ENCODE results near the gene UQCRHL.

DNA sequence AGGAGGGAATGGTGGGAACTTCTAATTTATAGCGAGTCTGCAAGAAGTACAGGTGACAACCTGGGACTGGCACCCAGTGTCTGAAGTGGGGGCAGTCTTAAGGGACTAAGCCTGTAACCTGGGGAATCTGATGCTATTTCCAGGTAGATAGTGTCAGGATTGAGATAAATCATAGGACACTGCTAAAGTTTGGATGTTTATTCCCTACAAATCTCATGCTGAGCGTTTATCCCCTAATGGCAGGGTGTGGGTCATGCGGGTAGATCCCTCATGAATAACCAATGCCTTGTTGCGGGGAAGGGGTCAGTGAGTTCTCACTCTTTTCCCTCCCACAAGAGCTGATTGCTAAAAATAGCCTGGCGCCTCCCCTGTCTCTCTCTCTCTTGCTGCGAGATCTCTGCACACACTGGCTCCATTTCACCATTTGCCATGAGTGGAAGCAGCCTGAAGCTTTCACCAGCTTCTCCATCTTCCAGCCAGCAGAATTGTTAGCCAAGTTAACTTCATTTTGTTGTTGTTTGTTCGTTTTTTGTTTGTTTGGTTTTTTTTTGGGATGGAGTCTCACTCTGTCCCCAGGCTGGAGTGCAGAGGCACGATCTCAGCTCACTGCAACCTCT lies 12.0 kb upstream of the AGMAT start:
- PRO-cap = no peak

DNA sequence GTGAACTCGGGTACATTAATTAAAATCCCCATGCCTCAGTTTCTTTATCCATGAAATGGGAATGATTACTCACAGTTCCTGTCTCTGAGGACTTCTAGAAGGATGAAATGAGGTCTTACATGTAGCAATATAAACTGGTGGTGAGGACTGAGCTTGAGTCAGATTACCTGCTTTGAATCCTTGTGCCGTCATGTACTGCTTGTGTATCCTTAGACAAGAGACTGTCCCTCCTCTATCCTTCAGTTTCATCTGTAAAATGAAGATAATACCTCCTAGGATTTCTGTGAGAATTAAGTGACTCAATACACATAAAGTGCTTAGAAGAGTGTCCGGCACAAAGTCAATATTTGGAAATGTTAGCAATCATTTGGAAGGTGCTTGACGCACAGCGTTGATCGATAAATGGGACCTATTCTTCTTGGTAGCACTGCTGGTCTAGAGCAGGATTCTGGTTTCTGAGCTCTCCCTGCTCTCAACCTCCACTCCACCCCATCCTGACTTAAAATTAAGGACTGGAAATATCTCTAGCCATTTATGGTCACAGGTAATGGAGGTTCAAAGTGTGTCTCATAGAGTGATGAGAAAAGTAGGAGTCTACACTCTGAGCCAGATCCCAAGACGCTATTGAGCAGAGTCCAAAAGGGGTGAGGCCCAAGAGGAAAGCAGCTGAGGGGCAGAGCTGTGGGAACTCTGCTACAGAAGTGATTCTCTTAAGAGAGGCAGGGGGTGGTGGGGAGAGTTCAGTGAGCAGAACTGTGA lies 11.5 kb upstream of the DDI2 start:
- PRO-cap = no peak

DNA sequence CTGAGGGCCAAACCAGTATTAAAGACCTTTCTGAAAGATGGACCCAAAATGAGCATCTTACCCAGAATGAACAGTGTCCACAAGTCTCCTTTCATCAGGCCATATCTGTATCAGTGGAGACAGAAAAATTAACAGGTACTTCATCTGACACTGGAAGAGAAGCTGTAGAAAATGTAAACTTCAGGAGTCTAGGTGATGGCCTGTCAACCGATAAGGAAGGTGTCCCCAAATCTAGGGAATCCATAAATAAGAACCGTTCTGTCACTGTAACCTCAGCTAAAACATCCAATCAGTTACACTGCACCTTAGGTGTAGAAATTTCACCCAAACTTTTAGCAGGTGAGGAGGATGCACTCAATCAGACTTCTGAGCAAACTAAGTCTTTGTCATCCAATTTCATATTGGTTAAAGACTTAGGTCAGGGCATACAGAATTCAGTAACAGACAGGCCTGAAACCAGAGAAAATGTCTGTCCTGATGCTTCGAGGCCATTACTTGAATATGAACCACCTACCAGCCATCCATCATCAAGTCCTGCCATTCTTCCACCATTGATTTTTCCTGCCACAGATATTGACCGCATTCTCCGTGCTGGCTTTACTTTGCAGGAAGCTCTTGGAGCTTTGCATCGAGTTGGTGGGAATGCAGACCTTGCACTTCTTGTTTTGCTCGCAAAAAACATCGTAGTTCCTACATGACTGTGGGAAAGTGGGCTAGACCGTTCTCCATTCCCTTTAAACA lies 1.7 kb downstream of the RSC1A1 start:
- PRO-cap = no peak

GRCh38 chr1:15666964-15667588 lies 7.6 kb downstream of the RSC1A1 start:
- PRO-cap = no peak

GRCh38 chr1:15680893-15681267 lies 3.2 kb upstream of the PLEKHM2 start:
- PRO-cap = no peak

DNA sequence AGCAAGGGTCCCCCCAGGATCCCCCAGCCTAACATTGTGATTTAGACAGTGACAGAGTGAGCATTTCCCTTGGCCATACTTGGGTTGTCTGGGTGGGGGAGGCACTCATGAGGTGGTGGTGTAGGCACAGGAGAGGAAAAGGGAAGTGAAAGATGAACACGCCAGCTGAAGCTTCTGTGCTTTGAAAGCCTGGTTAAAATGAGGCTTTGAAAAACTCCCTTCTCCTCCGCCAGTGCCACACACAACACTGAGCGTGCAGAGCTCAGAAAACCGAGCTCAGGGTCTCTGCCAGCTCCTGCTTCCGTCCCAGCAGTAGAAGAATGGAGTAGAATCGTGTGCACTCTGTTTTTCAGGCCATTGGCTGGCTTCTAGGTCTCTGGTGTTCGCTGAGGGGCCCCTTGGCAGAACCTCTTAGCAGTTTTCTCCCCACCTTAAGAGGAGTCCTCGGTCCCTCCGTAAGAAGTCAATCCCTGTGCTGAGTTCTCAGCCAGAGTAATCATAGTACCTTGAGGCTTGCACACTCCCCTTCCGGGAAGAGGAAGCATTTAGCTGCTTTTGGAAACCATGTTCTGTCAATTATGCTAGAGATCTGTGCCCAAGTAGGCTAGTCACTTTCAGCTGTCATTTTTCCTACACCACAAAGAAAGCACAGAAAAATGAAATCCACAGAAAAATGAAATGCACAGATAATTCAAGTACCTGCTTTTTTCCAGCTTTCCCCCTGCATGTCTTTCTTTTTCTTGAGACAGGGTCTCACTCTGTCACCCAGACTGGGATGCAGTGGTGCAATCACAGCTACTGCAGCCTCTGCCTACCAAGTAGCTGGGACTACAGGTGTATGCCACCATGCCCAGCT lies 13.0 kb downstream of the PLEKHM2 start:
- PRO-cap = no peak

DNA sequence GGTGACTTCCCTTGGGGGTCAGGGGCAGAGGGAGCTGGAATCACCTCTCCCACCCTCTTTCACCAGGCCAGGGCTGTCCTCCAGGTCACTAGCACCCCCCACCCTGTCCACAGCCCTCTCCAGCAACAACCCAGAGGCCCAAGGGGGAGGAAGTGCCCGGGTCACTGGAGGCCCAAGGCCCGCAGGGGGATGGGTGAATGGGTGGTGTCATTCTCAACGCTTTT lies 4.9 kb downstream of the TMEM82 start:
- PRO-cap = no peak

DNA sequence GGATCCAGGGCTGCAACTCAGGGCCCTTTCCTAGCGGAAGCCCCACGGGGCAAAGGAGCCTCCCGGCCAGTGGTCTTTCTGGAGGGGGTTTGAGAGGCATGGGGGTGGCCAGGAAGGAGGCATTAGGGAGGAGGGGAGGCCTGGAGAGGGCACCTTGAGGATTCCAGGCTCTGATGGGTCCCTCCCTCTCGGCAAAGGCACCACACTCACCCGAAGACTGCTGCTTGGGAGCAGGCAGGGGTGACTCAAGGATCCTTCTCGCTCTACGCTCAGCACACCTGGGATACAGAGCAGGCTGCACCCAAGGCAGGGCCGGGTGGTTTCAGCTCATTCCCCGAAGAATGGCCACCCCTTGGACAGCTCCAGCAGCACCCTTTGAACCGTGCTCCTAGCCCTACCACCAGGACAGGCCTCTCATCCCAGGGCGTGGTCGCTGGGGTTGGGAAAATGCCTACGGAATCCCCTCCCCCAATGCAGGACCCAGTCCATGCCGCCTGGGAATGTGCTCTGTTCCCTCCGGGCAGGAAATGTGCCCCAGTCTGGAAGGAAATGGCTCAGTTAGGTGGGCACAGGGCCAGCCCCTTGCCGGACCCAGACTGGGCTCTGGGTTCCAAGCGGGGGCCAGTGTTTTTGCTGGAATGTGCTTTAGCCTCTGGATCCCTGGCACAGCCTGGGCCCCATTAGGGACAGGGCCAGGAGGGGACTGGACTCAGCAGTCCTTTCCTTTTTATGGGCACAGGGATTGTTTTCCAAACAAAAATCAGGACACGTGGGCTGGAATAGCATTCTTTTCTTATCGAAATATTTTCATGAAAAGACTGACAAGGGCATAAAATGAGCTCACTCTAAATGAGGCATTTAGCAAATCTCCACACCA lies 7.2 kb downstream of the TMEM82 start:
- PRO-cap = no peak

- PRO-cap = no peak
Observed at GRCh38 chr1:15764009-15764916, 5.7 kb downstream of the FBLIM1 start.

- PRO-cap = no peak
Observed at GRCh38 chr1:15807396-15807981, at the start of gene UQCRHL. Gene UQCRHL (minus strand): TSS chr1:15807649.

DNA sequence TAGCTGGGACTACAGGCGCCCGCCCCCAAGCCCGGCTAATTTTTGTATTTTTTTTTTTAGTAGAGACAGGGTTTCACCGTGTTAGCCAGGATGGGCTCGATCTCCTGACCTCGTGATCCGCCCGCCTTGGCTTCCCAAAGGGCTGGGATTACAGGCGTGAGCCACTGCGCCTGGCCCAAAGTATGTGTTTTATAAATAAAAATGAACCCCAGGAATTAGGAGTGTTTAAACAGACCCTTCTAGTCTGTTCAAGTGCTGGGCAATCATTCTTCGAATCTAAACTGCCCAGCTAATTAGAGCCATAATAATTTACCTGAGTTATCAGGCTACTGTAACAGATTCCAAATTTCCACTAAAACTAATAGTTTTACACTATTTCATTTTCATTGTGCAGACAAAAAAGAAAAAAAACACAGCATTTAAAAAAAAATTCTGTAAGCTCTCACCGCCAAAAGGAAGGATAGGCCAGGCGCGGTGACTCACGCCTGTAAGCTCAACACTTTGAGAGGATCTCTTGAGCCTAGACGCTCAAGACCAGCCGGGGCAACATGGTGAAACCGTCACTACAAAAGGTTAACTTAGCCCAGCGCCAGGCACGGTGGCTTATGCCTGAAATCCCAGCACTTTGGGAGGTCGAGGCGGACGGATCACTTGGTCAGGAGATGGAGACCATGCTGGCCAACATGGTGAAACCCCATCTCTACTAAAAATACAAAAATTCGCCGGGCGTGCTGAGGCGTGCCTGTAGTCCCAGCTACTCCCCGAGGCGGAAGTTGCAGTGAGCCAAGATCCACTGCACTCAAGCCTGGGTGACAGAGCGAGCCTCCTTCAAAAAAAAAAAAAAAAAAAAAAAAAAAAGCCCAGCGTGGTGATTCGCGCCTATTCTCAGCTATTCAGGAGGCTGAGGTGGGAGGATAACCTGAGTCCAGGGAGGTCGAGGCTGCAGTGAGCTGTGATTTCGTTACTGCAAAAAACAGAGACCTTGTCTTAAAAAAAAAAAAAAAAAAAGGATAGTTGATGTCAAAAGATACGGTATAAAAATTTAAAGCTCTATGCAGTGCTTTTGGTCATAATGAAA lies 14.4 kb upstream of the SPEN start:
- PRO-cap = no peak

GRCh38 chr1:15834219-15835371 lies 12.9 kb upstream of the SPEN start:
- PRO-cap = bidirectional peak, plus-strand start at chr1:15834479, minus-strand start at chr1:15834338; bidirectional peak, plus-strand start at chr1:15835133, minus-strand start at chr1:15834861

GRCh38 chr1:15931527-15932587 lies 44.0 kb downstream of the ZBTB17 start:
- PRO-cap = no peak

DNA sequence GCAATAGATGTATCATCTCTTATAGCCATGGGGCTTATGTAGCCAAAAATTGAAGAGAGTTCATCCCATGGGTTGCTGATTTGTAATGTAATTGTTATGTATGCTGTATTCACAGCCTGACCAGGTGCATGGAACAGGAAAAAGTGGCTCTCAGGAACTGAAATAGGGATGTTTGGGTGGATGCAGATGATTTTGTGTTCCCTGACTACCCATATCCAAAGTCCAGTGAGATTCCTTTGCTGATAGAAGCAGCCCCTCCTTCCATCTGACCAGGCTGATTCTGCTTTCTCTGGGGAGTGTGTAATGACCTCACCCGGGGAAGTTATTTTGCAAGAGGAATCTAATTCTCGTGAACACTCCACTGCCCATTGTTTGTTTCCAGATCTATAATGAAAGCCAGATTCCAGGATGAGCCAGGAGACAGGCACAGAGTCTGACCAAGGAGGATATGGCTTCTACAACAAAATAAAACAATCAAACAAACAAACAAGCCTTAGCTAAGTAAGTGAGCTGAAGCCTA lies 6.9 kb upstream of the ZBTB17 start:
- PRO-cap = no peak

- PRO-cap = no peak
Observed at GRCh38 chr1:16013685-16014216, 4.1 kb downstream of the HSPB7 start.

GRCh38 chr1:16014559-16015107 lies 3.2 kb downstream of the HSPB7 start:
- PRO-cap = no peak

GRCh38 chr1:16127470-16128034 lies 28.3 kb downstream of the EPHA2 start:
- PRO-cap = no peak

DNA sequence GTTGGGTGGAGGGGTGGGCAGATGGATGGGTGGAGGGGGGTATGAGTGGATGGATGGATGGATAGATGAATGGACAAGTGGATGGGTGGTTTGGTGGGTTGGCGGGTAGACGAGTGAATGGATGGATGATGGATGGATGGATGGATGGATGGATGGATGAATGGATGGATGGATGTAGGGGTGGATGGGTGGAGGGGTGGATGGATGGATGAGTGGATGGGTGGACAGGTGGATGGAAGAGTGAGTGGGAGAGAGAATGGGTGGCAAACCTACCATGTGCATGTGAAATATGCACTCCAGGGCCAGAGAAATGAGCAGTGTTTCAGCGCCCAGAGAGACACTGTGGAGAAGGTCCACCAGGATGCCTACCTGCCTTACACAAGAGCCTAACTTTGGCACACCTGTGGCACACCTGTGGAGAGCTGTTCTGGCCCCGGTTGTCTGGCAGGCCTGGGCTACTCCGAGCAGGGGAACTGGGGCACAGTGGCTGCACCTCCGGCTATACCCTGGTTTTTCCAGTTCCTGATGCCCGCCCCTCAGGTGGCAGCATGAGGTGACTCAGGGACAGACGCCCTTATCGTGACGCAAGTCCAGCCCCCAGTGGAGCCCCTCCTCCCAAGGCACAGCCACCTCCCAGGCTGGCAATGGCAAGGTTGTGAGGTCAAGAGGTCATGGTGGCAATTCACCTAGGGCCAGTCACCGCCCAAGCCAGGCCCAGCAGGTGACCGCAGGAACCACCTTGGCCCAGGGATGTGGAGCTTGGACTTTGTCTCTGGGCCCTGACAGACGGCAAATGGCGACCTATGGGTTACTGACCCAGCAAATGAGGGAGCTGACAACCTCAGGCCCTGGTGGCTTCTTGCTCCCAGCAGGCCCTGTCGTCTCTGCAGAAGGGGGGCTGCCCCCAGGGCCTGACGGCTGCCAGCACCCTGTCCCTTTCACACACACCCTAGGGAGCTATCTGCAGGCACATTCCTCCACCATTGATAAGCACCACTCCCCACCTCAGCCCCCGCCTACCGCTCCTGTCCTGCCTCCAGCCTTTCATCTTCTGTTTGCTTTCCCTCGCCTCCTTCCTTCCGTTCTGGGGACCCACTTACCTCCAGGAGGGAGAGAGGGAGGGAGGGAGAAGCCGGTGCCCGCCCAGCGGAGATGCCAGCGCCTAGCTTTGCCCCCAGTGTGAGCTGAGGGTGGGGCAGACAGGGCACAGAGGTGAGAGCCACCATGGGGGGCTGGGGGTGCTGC lies 12.4 kb downstream of the EPHA2 start:
- PRO-cap = no peak

GRCh38 chr1:16188857-16189550 lies 23.4 kb downstream of the ARHGEF19 start:
- PRO-cap = no peak

DNA sequence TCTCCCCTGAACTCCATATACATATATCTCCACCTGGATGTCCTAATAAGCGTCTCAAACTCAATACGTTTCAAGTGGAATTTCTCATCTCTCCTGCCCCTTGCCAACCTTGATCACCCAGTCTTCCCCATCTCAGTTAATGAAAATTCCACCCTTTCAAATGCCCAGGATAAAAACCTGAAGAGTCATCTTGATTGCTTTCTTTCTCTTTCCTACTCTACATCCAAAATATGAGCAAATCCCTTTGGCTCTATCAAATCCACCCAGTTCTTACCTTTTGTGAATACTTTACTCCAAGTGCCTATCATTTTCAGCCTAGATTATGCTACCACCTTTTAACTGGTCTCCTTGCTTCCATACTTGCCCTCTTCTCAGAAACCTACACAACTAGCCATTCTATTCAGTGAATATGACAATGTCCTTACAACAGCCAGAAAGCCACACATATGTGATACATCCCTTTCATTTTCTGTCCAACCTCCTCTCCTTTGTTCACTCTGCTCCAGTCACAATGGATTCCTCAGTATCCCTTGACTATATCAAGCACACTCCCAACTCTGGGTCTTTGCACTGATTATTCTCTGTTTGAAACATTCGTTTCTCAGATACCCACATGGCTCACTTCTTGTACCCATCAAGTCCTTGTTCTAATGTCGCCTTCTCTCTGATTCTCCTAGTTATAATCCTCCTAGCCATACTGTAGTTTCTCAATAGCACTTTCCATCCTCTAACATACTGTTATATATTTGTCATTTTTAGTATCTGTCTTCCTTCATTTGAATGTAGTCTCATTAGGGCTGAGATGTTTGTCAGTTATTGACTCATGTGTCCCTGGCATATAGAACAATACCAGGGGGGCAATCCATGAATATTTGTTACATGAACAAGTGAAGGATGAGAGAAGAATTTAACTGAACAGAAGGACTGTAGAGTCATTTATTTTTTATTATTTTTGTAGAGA lies 50.0 kb upstream of the CPLANE2 start:
- PRO-cap = no peak